Heart left ventricle (tissue), 7 donors: ENCODE measurements around the genes SLC5A1 and TIMP3.

GRCh38 chr22:31344172-31345020, 1.8 kb downstream of the PATZ1 start:
- PRO-cap, 6 experiments, result no peak in any of the 6 experiments
- RAMPAGE, long total RNA, 2 experiments, result no peak in any of the 2 experiments
- RRBS, result 36% methylated on average over 4 of the region's 27 CpGs

DNA sequence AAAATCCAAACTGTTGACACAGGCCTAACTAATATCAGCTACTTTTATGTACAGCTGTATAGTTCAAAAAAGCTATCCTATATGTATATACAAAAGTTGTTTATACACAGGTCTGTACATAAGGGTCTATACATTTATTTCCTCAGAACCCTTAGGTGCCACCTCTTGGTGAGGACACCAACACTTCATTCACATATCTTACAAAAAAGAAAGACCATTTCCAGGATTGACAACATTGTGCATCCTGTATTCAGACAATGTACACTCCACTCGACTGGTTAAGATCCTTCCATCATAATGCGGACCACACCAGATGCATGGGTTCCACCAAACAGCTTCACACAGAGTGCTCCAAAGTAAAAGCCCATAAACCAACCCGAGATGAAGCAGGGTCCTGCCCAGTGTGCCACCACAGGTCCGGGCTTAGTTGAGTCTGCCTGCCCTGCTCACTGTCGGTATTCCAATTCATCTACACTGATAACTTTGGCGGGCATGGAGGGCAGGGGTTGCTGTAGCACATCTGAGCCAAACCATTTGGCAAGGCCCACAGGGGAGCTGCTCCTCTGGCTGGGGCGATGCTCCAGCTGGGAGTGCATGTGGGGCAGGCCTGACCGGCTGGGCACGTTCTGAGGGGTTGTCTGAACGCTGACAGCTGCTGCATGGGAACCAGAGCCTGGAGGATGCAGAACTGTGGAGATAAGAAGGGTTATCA, 40.2 kb downstream of the DRG1 start:
- PRO-cap, 6 experiments, result no peak in any of the 6 experiments
- RAMPAGE, long total RNA, 2 experiments, result no peak in any of the 2 experiments
- RRBS, result no CpG with 5 or more reads among the region's 10 CpGs

DNA sequence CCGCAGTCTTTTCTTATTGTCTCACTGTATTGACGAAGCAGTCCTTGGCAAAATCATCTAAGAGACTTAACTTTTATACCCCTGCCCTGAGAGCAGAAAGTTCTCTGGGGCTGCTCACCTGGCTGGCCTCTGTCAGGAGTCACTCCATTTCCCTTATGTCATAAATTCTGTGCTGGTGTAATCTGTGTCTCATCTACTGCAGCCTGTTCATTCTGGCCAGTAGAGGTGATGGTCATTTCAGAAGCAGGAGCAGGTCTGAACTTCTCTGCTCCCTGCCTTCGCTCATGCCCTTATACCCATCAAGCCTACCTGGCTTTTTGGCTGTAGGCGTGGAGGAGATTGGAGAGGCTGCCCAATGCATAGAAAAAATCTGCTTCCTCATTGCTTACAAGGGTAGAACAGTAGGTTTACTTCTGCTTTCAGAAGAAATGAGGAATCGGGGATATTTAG, 73.0 kb upstream of the YWHAH start:
- PRO-cap, 6 experiments, result no peak in any of the 6 experiments
- RAMPAGE, long total RNA, 2 experiments, result no peak in any of the 2 experiments
- RRBS, result no CpG with 5 or more reads among the region's 5 CpGs

- PRO-cap, 6 experiments, result peak in 1 of 6 experiments; most common plus-strand start chr22:31946489 (in 1); most common minus-strand start chr22:31946204 (in 1)
- RAMPAGE, long total RNA, 2 experiments, result no peak in any of the 2 experiments
- RRBS, result no CpG with 5 or more reads among the region's 9 CpGs
Measured at GRCh38 chr22:31946067-31946787, 1.9 kb downstream of the YWHAH start.

- PRO-cap, 6 experiments, result no peak in any of the 6 experiments
- RAMPAGE, long total RNA, 2 experiments, result no peak in any of the 2 experiments
- RRBS, result no CpG with 5 or more reads among the region's 14 CpGs
Measured at GRCh38 chr22:31947408-31948512, 3.4 kb downstream of the YWHAH start.

DNA sequence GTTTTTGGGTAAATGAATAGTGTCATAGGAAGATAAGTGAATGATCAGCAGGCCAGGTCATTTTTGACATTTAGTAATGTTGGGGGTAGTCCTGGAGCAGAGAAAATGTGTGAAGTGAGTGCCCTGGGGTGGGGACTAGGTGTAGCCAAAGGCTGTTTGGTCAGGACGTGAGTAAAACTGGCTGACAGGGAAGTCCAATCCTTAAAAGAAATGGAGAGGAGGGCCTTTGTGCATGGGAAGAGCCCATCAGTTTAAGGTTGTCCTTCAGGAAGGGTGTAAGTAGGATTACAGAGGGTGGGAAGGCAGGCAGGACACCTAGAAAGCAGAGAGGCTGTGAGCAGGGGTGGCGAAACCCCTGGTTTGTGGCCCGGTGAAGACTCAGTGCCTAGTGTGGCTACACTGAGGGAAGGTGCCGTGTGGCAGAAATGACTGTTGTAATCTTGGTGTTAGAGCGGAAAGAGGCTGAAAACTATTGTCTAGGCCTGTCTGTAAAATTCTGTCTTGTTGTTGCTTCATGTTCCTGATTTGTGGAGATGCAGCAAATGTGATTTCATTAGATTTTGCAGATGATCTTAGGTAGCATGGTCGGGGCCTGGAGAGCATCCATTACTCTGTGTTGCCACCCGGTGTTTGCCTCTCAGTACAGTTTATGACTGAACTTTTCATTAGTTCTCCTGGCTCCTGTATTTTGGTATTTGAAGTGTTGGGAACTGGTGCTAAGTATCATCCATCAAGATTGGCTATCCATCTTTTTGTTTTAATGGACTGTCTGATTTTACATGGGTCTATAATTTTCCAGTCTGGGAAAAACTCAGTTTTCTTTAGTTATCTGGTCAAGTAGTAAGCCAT, 7.5 kb downstream of the YWHAH start:
- PRO-cap, 6 experiments, result peak in 2 of 6 experiments; most common plus-strand start position 204 of the sequence (in 2)
- RAMPAGE, long total RNA, 2 experiments, result no peak in any of the 2 experiments
- RRBS, result no CpG with 5 or more reads among the region's 7 CpGs

DNA sequence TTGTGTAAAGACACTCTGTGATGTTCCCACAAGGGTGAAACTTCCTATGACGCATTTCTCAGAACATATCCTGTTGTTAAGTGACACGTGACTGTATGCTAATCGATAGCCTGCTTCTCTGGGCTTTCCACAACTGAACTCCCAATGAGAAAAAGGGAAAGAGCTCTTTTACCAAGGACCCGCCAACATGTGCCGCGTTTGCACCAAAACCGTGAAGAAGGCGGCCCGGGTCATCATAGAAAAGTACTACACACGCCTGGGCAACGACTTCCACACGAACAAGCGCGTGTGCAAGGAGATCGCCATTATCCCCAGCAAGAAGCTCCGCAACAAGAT, 3.8 kb upstream of the SLC5A1 start:
- PRO-cap, 6 experiments, result no peak in any of the 6 experiments
- RAMPAGE, long total RNA, 2 experiments, result no peak in any of the 2 experiments
- RRBS, result no CpG with 5 or more reads among the region's 16 CpGs

- PRO-cap, 6 experiments, result no peak in any of the 6 experiments
- RAMPAGE, long total RNA, 2 experiments, result no peak in any of the 2 experiments
- RRBS, result no CpG with 5 or more reads among the region's 35 CpGs
Measured at GRCh38 chr22:32042795-32043679, at the start of gene SLC5A1. Gene SLC5A1, plus strand, starts transcription at chr22:32043261.

GRCh38 chr22:32201597-32201796, 3.4 kb downstream of the RFPL2 start:
- PRO-cap, 6 experiments, result peak in 1 of 6 experiments; most common minus-strand start chr22:32201714 (in 1)
- RAMPAGE, long total RNA, 2 experiments, result no peak in any of the 2 experiments
- RRBS, result no CpG with 5 or more reads among the region's 2 CpGs

GRCh38 chr22:32628952-32629223, 154.3 kb downstream of the FBXO7 start:
- PRO-cap, 6 experiments, result no peak in any of the 6 experiments
- RAMPAGE, long total RNA, 2 experiments, result no peak in any of the 2 experiments
- RRBS, result no CpG with 5 or more reads among the region's 6 CpGs

DNA sequence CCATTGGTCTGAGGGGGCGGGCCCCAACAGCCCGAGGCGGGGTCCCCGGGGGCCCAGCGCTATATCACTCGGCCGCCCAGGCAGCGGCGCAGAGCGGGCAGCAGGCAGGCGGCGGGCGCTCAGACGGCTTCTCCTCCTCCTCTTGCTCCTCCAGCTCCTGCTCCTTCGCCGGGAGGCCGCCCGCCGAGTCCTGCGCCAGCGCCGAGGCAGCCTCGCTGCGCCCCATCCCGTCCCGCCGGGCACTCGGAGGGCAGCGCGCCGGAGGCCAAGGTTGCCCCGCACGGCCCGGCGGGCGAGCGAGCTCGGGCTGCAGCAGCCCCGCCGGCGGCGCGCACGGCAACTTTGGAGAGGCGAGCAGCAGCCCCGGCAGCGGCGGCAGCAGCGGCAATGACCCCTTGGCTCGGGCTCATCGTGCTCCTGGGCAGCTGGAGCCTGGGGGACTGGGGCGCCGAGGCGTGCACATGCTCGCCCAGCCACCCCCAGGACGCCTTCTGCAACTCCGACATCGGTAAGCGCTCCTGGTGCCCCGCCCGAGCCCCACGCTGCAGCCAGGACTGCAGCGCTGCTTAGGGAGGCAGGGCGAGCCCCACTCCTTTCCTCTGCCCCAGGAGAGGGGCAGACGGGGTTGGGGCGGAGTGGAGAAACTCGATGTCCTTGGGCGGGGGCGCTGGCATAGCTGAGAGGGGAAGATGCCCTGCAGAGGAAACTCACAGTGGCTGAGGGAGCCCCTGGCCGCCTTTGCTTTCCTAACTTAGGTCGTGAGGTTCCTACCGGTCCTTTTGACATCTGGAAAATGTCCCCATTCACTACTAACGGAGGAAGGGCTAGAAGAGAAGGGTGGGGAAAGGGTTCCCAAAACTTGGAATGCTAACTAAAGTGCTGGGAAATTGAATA, at the start of gene TIMP3:
Gene TIMP3, plus strand, starts transcription at position 91 of the 894 bp plus-strand sequence.
- PRO-cap, 6 experiments, result peak in 6 of 6 experiments; most common plus-strand start position 91 of the sequence (in 6)
- RAMPAGE, long total RNA, 2 experiments, result no peak in any of the 2 experiments
- RRBS, result 2% methylated on average over 29 of the region's 73 CpGs

DNA sequence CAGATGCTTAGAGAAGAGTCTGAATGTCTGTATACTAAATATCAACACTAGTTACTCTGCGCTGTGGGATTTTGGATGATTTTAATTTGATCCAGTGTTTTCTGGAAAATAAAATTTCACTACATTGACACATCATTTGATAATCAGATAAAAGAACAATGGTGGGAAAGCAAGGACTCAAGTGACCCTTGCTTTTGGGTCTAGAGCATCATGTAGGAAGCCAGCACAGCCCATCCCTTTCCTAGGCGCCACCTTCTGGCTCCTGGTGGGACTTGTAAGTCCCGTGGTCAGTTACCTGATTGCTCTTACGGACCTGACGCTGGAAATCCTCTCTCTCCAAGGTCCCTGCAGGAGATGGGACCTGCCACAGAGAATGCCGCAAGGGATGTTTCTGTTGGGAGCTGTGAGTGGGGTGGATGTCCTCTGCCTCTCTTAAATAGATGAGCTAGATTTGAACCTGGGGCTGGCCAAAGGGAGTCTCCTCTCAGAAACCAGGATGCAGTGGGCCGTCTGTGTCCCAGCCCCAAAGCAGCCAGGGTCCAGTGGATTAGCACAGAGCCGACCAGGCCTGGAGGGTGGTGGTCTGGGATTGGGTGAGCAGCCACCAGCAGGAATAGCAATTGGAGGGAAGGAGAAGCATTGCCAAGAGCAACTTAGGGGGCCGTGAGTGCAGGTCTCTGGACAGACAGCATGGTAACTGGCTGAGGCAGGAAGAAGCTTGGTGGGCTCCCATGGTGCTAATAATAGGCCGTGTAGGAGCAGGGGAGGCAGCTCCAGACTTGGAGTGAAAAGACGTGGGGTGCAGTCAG, 21.7 kb downstream of the TIMP3 start:
- PRO-cap, 6 experiments, result no peak in any of the 6 experiments
- RAMPAGE, long total RNA, 2 experiments, result no peak in any of the 2 experiments
- RRBS, result no CpG with 5 or more reads among the region's 11 CpGs

DNA sequence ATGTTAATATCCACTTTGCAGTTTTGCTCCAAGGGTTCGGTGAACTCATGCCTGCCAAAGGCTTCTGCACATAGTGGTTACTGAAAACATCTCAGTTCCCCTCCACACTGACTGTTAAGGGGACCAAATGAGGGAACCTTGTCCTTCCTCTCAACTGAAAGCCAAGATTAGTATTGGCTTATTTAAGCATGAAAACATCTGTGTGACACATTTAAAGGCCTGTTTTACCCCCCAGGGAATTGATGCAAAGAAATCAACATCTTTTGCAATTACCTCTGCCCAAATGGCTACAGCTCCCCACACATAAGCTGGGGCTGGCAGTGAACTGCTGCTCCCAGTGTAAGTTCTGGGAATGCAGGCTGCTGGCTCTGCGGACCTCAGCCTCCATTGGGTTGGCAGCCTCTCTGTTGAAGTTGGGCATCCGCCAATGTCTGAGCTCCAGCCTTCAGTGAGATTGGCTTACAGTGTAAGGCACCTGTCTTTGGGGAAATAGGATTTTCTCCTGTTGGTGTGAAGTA, 213.3 kb upstream of the SYN3 start:
- PRO-cap, 6 experiments, result no peak in any of the 6 experiments
- RAMPAGE, long total RNA, 2 experiments, result no peak in any of the 2 experiments
- RRBS, result no CpG with 5 or more reads among the region's 3 CpGs

DNA sequence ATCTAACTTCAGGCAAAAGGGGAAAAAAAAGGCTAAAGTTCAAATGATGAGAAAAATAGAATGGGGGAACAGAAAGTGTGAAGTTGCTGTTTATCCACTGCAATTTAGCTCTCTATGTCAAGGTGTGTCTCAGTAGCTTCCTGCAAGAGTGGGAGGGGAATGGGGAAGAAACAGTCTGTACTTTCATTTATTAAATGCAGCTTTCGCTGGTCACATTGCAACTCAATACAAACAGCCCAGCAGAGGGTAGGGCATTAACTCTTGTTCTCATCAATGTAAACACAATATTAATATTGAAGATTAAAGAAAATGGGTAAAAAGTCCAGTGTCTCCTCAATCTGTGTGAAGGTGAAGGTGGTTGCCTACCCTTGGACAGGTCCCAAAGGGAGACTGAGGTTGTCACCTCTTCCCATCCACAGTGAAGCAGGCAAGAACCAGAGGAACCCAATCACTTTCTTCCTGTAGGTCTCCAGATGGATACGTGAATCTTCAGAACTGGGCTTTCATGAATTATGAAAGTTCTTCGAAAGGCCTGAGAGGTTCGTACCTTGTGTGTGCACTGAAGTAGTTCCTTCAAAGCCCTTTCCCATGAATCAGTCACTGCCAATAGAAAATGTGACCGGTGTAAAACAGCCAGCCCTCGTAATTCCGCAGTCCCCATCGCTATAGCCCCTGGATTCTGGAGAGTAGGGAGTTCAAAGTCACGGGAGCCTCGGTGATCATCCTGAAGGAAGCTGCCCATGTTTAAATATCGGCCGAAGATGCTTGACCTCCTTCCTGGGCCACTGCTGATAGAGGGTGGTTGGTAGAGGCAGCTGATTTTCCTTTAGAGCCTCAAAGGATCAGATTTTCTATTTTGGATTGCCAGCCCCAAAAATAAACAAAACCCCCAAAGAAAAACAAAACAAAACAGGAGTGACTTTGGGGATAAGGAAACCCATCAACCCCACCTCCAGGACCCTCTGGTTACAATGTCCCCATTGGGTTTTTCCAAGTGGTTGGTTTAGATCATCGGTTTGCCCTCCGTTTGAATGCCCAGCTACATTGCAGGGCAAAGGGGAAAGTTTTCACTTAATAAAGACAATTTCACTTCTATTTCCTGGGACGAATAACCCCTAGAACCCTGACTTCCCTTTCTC, 215.1 kb upstream of the SYN3 start:
- PRO-cap, 6 experiments, result no peak in any of the 6 experiments
- RAMPAGE, long total RNA, 2 experiments, result no peak in any of the 2 experiments
- RRBS, result no CpG with 5 or more reads among the region's 15 CpGs

GRCh38 chr22:33299395-33299970, 241.3 kb upstream of the SYN3 start:
- PRO-cap, 6 experiments, result no peak in any of the 6 experiments
- RAMPAGE, long total RNA, 2 experiments, result no peak in any of the 2 experiments
- RRBS, result no CpG with 5 or more reads among the region's 6 CpGs

DNA sequence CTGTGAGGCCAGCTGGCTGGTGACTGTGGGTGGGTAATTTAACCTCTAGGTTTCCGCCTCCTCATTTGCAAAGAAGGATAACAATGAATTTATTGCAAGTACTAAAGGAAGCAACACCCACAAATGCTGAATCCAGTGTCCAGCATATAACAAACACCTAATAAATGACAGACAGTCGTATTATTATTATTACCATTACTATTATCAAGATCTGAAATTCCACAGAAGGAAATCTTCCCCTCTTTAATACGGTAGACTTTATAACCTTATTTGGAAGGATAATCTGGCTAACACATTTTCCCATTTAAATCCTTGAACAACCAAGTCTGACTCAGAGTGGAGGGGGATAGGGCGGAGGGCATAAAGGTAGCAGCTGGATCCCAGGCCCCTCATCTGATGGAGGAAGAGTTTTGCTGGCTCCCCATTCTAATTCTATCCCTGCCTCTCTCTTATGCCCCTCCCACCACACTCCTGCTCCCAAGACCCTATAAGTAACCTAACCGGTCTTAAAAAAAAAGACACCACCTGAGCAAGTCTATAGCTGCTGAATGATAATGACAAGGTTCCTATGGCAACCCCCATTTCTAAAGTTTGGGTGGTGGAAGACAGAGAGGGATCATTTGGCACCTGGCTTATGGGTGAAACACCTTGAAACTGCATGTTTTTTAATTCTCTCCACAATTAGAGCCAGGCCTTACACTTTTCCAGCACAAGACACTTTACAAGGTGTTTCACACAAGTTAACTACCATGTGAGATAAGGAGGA, 69.7 kb downstream of the LARGE1 start:
- PRO-cap, 6 experiments, result peak in 1 of 6 experiments; most common plus-strand start position 334 of the sequence (in 1)
- RAMPAGE, long total RNA, 2 experiments, result no peak in any of the 2 experiments
- RRBS, result no CpG with 5 or more reads among the region's 5 CpGs

DNA sequence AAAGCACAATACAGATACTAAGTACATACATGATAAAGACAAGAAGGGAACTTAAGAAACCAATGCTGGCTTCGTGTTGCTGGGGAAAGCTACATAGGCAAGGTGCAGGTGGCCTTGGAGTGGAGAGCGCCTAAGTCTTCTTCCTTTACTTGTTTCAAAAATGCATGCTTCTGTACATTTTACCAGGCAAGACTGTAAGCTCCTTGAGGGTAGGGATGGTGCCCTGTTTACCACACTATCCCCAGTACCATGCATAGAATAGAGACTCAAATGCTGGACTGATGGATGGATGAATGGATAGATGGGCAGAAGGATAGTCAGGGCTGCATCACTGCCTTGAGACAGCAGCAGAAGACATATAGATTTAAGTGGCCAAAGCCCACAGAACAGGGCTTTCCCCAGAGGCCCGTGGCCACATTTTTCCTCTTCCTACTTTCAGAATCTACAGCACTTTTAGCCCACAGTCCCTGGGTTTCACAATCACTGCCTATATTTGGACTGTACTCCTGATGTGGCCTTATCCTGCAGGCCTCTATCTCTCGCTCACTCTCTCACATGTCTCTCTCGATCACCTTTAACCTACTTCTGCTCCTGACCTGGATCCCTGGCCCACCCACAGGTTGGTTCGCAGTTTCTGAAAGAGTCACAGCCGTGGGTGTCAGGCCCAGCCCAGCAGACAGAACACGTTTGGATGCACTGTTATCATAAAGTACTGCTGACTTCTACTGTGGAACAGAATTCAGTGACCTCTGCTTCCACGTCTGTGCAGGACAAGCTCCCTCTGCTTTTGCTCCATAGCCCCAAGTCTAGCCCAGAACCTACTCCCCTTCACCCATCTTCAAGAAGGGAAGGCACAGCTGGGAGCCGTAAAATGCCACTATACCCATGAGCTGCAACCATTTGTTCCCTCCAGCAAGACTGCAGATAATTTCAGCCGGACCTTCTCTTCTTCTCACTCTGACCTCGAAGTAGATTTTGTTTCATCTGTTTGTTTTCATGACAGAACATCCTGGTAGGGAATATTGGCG, 55.6 kb downstream of the LARGE1 start:
- PRO-cap, 6 experiments, result peak in 2 of 6 experiments; most common plus-strand start position 630 of the sequence (in 1); most common minus-strand start position 419 of the sequence (in 1)
- RAMPAGE, long total RNA, 2 experiments, result no peak in any of the 2 experiments
- RRBS, result no CpG with 5 or more reads among the region's 13 CpGs

DNA sequence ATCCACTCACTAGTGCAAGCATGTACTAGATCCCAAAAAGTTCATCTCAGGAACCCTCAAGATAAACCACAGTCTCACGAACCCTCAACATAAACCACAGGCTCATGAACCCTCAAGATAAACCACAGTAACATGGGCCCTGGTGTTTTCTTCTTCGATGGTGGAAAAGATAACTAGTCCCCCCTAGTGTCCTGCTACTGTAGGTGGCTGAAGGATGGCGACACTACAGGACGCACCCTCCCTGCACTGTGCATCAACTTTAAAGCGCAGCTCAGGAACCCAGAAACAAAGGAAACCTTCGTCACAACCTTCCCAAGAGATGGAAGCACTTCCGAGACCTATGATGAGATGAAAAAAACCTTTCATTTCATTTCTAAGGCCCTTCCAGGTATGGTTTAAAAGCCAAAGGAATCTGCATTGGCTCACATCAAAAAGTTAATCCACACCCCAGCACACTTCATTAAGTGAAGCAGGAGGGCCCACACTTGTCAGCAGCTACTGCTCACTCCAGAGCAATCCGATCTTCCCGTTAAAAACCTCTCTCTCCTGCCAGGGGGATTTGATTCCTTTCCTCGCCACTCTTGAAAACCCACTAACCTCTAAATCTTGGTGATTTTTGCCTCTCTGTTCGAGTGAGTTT, 2.4 kb downstream of the LARGE1 start:
- PRO-cap, 6 experiments, result peak in 3 of 6 experiments; most common plus-strand start position 460 of the sequence (in 3)
- RAMPAGE, long total RNA, 2 experiments, result no peak in any of the 2 experiments
- RRBS, result no CpG with 5 or more reads among the region's 11 CpGs

- PRO-cap, 6 experiments, result peak in 2 of 6 experiments; most common plus-strand start chr22:33919436 (in 2); most common minus-strand start chr22:33919379 (in 1)
- RAMPAGE, long total RNA, 2 experiments, result no peak in any of the 2 experiments
- RRBS, result 0% methylated on average over 2 of the region's 27 CpGs
Measured at GRCh38 chr22:33919046-33919901, 1.0 kb downstream of the LARGE1 start.

- PRO-cap, 6 experiments, result no peak in any of the 6 experiments
- RAMPAGE, long total RNA, 2 experiments, result no peak in any of the 2 experiments
- RRBS, result no CpG with 5 or more reads among the region's 2 CpGs
Measured at GRCh38 chr22:34580428-34580822, 485.5 kb upstream of the ISX start.